Transverse colon (tissue), 4 donors: ENCODE data around the genes UGT2B11, UGT2A2, HTN3 and OPRPN.

DNA sequence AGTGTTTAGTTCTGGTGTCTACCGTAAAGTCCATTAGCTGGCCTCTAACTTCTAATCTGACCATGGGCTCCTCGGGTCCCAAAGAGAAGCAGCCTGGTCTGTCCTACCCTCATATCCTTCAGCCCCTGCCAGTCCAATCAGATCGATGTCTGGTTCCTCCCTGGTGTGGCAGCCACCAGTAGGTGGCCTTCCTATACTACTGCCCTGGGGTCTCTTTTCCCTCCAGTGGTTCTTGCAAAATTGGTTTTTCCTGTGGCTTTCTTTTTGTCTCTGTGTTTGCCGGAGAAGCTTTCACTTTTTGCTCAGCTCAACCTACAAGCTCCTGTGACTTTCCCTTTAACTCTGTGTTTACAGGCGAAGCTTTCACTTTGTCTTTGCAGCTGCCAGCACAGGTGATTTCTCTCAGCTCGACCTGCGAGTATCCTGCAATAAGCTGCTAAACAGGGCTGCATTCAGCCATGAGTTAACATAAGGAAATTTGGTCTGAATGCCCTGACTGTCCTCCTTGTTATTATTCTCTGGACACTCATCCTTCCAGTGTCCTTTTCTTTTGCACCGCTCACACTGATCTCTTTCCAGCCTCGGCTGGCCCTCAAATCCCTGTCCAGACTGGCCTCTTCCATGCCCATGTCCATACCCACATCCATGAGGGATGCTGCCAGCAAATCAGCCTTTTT, 46.7 kb downstream of the UGT2A3 start:
- PRO-cap, result unidirectional peak, plus-strand start at position 366 of the sequence
- RAMPAGE, long total RNA, 4 experiments, result no peak in any of the 4 experiments

DNA sequence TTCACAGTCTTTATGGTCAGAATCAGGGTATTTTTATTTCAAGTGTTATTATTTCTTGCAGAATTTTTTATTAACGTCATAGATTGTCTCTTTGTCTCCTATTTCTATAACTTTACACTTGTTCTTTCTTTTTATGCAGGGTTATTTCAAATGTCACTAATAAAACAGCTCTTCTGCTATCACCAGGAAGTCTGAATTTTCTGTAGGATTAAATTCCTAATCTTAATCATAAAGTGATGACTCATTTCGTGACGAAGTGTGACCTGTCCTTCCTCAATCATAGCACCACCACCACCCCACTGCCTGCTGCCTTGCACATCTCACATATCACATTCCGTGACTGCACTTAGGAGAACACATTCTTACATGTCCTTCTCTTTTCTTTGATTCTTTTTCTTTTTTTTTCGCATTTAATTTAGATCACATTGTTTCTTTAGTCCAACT, 57.7 kb upstream of the UGT2B7 start:
- PRO-cap, result no peak
- RAMPAGE, long total RNA, 4 experiments, result no peak in any of the 4 experiments

DNA sequence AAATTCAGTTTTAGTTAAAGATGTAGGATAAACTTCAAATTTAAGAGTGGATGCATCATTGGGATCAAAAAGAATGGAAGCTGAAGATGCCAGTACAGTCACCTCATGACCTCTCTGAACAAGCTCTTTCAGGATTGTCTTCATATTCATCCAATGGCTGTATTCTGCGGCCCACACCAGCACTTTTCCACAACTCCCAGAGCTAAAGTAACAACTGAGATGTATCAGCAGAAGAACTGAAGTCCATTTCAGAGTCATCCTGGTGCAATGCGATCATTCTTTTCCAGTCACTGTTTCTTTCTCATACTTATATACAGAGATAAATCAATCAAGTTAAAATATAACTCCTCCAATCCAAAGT, at the start of gene UGT2B11:
UGT2B11 (minus strand) TSS at position 284 of the 361 bp plus-strand sequence.
- PRO-cap, result no peak
- RAMPAGE, long total RNA, 4 experiments, result no peak in any of the 4 experiments

- PRO-cap, result no peak
- RAMPAGE, long total RNA, 4 experiments, result no peak in any of the 4 experiments
Measured at GRCh38 chr4:69310326-69310704, 30.0 kb downstream of the UGT2B28 start.

- PRO-cap, result no peak
- RAMPAGE, long total RNA, 4 experiments, result no peak in any of the 4 experiments
Measured at GRCh38 chr4:69330306-69330905, 50.1 kb downstream of the UGT2B28 start.

GRCh38 chr4:69639587-69639952, at the start of gene UGT2A2:
Gene UGT2A2, minus strand, starts transcription at chr4:69639642.
- PRO-cap, result no peak
- RAMPAGE, long total RNA, 4 experiments, result no peak in any of the 4 experiments

- PRO-cap, result no peak
- RAMPAGE, long total RNA, 4 experiments, result no peak in any of the 4 experiments
Measured at GRCh38 chr4:70028030-70028564, at the start of gene HTN3. Gene HTN3, plus strand, starts transcription at chr4:70028459.

DNA sequence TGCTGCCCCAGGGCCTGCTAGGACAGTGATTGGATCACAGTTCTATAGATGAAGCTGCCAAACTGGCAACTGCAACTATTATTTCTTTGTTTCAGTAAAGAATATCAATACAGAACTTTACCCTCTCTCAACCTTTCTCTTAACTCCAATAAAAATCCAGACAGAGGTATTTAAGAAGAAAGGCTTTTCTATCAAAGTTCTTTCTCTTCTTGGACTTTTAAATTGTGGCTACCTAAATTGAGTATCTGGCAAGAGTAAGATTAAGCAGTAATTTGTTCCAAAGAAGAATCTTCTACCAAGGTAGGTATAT, at the start of gene OPRPN:
OPRPN (plus strand) TSS at position 200 of the 310 bp plus-strand sequence.
- PRO-cap, result no peak
- RAMPAGE, long total RNA, 4 experiments, result no peak in any of the 4 experiments

- PRO-cap, result no peak
- RAMPAGE, long total RNA, 4 experiments, result start-site peak on the plus strand in 1 of 4 experiments, at chr4:70712924-70712991 at its widest, 8 reads per replicate
Measured at GRCh38 chr4:70712609-70713687, 8.8 kb upstream of the RUFY3 start.

DNA sequence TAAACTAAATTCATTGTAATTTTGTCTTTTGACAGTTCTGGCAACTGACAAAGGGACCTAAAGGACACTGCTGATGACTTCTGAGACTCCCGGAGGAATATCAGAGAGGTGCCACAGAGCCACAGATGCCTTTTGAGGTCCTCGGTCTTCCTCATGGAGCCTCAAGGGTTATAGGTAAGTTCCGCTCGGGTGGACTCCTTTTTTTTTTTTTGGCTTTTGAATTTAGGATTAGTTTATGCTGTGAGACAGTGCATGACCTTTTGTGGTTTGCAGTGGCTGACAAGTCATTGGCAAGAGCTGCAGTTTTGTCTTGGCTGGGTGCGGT, 4.4 kb upstream of the GRSF1 start:
- PRO-cap, result no peak
- RAMPAGE, long total RNA, 4 experiments, result no peak in any of the 4 experiments

GRCh38 chr4:71120889-71121099, 66.3 kb upstream of the SLC4A4 start:
- PRO-cap, result unidirectional peak, minus-strand start at chr4:71120969
- RAMPAGE, long total RNA, 4 experiments, result no peak in any of the 4 experiments

- PRO-cap, result no peak
- RAMPAGE, long total RNA, 4 experiments, result no peak in any of the 4 experiments
Measured at GRCh38 chr4:71187593-71187801, 438 bp downstream of the SLC4A4 start.

DNA sequence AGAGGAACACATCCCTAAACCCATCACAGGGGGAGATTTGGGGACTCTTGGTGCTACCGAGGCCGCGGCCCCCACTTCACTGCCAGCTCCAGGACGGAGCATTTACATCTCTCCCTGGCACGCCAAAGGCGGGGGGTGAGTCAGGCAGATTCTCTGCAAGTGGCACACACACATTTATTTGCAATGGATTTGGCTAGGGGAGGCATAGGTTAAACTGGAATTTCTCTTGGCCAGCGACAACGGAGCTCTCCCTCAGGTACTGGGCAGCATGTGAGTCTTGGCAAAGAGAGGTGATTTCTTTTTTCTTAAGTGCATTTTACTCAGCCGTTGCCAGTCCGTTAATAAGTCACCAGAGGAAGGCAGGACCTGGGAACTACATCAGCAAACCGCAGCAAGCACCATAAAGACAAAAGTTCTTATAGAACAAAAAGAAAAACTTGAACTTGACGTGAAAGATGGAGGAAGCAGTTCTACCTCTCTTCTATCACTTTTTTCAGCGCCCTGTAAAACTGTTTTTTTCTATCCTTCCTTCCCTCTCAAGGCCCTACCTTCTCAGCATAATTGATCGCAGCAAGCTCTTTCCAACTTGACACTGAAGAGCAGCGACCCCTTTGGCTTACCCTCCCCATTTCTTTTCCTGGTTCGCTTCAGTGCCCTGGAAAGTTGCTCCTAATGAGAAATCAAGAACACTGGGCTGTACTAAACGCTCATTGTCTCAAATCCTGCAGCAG, 908 bp downstream of the SLC4A4 start:
- PRO-cap, result bidirectional peak, plus-strand start at position 352 of the sequence, minus-strand start at position 292 of the sequence; bidirectional peak, plus-strand start at position 446 of the sequence, minus-strand start at position 402 of the sequence
- RAMPAGE, long total RNA, 4 experiments, result no peak in any of the 4 experiments

- PRO-cap, result no peak
- RAMPAGE, long total RNA, 4 experiments, result no peak in any of the 4 experiments
Measured at GRCh38 chr4:71229390-71229990, 42.4 kb downstream of the SLC4A4 start.

- PRO-cap, result no peak
- RAMPAGE, long total RNA, 4 experiments, result no peak in any of the 4 experiments
Measured at GRCh38 chr4:71230751-71232147, 44.2 kb downstream of the SLC4A4 start.

DNA sequence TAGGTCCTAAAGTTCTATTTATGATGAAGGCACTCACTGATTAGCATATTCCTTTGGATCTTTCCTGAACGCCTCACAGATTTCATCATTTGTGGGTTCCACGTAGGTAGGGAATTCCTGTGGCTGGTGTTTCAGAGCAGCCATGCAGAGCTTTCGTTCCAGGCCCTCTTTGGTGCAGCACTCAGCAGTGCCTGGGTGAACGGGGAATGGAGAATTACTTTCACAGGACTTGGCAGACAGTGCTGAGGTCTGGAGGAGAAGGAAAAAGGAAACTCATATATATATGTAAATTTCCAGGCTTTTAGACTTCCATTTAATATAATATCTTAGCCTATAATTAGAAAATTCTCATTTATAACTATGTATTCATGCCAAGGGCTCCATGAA, 18.5 kb downstream of the GC start:
- PRO-cap, result no peak
- RAMPAGE, long total RNA, 4 experiments, result no peak in any of the 4 experiments

DNA sequence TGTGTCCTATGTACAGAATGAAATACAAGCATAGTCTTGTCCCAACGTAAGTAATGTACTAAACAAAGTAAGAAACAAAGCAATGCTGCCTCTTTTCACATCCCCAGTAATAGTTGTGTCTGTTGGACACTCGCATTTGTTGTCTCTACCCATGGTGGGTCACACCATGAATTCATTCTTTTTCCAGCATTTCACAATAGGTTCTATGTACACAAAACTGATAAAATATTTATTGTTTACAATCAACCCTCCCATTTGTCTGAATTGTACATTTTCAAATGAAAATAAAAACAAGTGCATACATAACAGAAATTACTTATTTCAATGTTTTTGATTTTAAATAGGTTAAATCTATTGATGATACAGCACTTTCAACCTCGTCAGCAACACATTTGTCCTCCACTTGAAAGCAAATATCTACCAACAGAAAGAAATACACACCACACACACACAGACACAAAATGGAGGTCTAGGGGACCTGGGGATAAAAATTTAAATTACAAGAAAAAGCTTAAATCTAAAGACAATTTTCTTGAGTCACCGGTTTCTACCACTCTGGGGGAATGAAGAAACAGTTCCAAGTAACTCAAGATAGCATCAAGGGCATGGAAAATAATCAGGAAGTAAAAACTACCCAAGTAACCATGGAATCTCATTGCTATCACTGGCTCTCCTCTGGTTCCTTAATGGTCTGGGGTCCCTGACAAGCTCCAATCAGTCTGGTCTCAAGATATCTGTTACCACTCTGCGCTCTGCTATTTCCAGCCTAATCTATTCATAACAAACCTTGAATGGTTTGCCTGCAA, 27.7 kb downstream of the ANKRD17 start:
- PRO-cap, result no peak
- RAMPAGE, long total RNA, 4 experiments, result start-site peak on the minus strand in 1 of 4 experiments, centred at position 207 of the sequence, 8 reads per replicate

DNA sequence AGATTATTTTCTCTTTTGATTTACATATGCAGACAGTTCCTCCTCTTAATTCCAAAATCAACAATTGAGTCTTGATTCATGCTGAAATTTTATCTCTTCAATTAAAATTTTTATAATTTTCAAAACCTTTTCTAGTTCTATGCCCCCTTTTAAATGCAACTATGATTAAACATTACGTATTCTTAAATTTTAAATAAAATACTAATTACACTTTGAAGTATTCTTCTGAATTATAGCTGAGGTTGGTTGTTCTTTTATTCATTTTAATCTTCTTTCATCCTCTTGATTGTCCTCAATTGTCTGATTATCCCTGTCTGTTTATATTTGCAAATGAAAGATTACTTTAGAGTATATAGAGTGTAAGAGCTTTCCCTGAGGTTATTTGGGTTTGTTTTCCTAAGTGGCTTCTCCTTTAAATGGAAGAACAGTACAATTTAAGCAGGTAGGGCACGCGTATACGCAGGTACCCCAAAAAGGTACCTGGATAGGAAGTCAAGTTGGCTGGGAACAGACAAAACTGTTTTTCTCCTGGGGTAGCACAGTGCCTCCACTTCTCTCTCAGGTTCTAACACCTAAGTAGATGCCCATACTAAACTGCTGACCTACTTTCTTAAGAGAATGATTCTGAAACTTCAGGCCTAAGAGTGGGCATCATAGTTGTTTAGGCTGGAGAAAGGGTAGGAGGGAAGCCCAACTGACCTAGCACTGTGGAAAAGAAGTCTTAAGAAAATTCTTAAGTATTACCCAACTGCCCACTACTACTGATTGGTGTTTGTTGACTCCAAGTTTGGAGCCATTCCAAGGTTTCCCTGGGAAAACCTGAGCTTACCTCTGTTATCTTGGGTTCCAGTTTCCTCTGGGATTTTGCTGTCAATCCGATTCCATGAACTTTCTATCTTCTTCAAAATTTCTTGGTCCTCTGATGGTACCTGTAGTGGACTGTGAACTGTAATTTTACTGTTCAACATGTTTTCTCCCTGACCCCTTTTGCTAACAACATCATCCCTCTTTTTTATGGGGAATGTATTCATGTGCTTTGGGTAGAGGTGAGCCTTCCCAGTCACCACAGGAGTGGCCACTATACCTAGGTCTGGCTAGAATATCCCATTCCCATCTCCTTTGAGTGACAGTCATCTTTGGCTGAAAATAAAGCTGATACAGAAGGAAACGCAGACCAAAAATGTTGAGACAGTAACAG, 24.0 kb downstream of the ANKRD17 start:
- PRO-cap, result no peak
- RAMPAGE, long total RNA, 4 experiments, result start-site peak on the minus strand in 1 of 4 experiments, centred at position 171 of the sequence, 36 reads per replicate

DNA sequence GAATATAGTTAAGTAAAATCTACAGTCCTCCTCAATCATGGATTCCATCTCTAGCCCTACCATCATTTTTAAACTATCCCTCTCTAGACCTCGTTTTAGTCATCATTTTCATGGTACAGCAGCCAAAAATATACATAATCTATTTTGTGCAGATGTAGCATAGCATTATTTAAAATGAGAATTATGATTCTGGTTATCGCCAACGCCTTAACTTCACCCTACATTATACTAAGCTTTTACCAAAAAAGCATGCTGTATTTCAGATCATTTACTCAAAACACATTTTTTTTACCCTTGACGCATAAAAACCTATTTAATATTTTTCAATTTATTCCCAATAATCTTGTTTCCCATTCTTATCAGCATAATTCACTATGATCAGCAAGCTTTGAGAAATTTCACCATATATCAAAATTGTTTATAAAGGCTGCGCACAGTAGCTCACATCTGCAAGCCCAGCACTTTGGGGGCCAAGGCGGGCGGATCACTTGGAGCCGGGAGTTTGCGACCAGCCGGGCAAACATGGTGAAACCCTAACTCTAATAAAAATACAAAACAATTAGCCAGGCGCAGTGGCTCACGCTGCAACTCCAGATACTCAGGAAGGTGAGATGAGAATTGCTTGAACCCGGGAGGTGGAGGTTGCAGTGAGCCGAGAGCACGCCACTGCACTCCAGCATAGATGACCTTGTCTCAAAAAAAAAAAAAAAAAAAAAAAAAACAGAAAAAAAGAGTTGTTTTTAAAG, 8.5 kb downstream of the ANKRD17 start:
- PRO-cap, result no peak
- RAMPAGE, long total RNA, 4 experiments, result start-site peak on the minus strand in 2 of 4 experiments, centred at positions 298 to 455 of the sequence, 6 to 10 reads per replicate

DNA sequence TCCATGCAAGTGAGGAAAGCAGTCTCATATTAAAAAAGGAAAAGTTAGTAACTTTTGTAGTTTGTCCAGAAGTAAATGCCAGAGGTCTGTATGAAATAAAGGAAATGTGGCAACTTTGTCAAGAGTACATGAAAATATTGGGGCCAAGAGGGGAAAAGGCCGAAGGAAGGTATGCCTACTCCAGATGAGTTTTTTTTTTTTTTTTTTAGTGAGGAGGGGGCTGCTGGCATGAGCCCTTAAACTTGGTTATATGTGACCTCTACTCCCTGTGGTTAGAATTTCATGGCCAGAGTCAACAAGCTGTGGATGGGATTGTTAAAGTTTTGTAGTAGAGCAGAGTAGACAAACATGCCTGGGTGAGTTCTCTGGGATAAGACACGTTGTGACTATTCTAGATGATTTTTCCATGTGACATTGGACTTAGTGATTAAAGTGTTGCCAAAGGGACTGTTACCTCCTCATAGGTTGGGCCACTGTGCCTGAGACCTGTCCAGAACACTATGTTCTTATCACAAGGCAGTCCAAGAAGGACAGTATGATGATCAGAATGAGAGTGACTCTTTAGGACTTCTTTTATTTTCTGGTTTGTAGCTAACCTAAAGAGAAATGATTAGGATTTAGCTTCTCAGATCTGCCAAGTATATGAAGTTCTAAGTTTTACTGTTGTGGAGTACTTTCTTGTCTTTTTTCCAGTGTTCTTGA, 28.8 kb upstream of the ALB start:
- PRO-cap, result no peak
- RAMPAGE, long total RNA, 4 experiments, result no peak in any of the 4 experiments